Lung (tissue), 4 donors: ENCODE measurements around the gene ASIC2.

DNA sequence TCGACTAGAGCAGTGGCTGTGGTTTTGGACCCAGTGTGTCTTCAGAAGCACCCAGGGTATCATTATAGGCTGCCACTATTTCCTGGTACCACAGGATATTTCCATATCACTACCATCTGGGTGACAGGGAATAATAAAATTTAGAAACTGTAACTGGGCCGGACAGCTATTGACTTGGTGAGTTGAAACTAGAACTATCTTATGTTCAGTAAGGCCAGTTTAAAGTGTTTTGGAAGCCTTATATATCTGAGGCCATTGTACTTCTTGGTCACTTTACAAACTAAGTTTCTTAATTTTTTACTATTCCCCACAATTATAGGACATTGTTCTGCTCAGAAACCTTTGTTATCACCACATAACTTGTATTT, 33.9 kb downstream of the ZNF207 start:
- PRO-cap, result no peak
- RAMPAGE, long total RNA, result no peak
- RRBS, result no CpG with 5 or more reads among the region's 2 CpGs

GRCh38 chr17:32480719-32481485, 5.9 kb upstream of the CDK5R1 start:
- PRO-cap, result no peak
- RAMPAGE, long total RNA, result no peak
- RRBS, result no CpG with 5 or more reads among the region's 13 CpGs

DNA sequence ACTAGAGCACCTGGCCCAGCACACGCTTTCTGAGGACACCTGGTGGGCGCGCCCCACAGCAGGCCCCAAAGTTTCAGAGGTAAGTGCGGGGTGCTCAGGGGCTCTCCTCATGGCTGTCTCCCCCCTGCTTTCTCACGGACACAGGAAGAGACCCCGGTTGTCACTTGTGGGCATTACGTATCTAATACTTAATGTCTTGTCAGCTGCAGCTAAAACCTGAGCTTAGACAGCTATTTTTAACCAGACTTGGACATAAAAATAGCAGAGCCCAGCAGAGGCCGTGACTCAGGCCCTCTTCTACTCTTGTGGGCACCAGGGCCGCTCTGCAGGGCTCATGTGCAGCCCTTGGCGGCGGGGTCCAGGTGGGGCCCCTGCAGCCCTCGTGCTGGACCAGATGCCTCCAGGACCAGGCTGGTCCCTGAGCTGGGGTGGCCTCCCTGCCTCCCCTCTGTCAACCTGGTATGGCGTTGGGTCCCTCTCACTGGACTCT, 9.5 kb downstream of the CDK5R1 start:
- PRO-cap, result no peak
- RAMPAGE, long total RNA, result no peak
- RRBS, result no CpG with 5 or more reads among the region's 13 CpGs

- PRO-cap, result no peak
- RAMPAGE, long total RNA, result no peak
- RRBS, result no CpG with 5 or more reads among the region's 10 CpGs
Observed at GRCh38 chr17:32503252-32504373, 16.8 kb downstream of the CDK5R1 start.

DNA sequence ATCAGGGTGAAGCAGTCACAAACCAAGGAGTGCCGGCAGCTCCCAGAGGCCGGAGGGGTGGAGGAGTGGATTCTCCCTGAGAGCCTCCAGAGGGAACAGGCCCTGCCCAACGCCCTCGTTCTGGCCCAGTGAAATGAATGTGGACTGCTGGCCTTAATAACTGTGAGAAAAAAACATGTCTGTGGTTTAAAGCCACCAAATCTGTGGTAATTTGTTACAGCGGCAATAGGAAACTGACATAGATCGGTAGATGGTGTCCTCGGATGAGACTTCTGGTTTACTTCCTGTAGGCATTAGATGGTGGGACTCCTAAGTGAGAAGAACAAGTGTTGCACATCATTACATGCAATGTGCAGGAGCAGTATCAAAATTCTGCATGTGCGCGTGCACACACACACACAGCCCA, 42.0 kb downstream of the CDK5R1 start:
- PRO-cap, result no peak
- RAMPAGE, long total RNA, result no peak
- RRBS, result no CpG with 5 or more reads among the region's 9 CpGs

GRCh38 chr17:32541939-32542704, 55.3 kb downstream of the CDK5R1 start:
- PRO-cap, result no peak
- RAMPAGE, long total RNA, result no peak
- RRBS, result no CpG with 5 or more reads among the region's 11 CpGs

DNA sequence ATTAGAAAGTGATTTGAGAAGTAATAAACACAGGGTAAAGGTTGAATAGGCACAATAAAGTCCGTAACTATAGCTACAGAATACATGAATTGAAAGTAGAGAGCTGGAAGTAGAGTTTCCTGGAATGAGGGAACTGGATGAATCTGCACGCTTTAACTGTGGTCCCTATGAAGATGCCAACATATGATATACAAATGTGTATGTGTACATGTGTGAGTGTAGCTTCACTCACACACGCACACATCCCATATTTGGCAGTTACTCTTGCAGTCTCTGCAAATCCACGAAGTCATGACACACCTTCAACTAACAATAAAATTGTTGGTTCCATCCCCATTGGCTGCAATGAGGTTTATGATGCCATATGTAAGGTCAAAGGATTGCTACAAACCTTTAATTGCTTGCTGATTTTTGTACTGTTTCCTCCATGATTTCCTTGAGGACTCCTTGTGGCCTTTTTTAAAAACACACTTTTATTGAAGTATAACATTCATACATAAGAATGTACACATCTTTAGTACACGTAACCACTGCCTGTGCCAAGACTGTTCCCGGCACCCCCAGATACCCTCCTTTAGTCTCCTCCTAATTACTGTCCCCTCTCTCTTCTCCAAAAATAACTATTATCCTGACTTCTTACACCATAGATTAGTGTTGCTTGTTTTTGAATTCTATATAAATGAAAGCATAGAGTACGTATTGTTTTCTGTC, 22.0 kb downstream of the MYO1D start:
- PRO-cap, result no peak
- RAMPAGE, long total RNA, result no peak
- RRBS, result no CpG with 5 or more reads among the region's 7 CpGs

DNA sequence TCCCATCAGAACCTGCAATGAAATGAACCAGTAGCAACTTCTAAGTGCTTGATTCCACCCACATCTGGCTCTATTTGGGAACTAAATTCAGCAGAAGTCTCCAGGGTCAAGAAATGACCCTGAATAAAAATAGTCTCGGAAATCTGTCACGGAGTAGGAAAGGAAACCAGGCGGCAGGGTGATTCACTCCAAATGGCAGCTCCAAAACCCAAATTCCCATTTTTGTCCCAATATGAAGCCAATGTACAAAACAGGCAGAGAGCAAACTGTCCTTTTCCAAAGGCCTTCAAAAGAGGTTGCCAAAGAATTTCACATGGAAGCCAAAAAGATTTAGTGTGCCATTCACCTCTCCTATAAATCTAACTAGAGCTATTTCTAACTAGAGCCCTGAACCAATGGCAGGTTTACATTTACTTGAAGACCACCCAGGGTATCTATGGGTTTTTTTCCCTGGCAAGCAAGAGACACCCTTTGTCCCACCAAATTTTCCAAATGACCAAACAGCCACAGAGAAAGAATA, 6.9 kb downstream of the MYO1D start:
- PRO-cap, result no peak
- RAMPAGE, long total RNA, result no peak
- RRBS, result no CpG with 5 or more reads among the region's 3 CpGs

DNA sequence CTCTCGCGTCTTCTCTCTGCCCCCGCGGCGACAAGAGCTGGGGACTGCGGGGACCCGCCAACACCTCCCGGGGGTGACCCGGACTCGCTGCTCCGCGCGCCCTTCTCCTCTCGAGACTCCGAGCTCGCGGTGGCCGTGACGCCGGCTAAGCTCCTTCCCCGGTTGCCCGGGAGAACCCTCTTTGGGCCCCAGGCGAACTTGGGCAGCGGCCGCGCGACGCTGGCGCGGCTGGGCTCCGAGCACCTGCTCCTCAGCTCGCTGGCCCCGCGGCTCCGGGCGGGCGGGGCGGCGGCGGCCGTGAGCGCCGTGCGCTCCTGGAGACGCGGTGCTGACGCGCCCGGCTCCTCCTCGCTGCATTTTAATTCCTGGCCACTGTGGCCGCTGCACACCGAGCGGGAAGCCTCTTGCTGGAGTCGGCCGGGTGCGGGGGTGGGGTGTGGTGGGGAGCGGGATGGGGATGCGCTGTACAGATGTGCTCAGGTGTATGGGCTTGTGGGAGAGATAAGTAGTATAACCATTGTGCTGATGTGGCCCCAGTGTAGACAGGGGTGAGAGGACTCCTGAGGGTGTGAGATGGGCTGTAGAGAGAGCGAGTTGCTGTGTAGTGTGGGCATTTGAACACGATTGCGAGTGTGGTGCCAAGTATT, at the start of gene ASIC2:
Gene ASIC2, minus strand, starts transcription at position 274 of the 647 bp plus-strand sequence.
- PRO-cap, result no peak
- RAMPAGE, long total RNA, result no peak
- RRBS, result 3% methylated on average over 40 of the region's 61 CpGs

DNA sequence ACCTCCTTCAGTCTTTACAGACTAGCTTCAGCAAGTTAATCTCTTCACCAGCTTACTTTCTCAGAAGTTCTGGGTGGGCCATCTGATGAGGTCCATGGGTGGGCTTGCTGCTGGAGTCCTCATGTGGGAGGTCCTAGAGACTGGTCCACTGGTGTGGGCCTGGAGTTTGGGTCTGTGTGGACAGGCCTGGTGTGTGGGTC, 254.0 kb upstream of the CCL2 start:
- PRO-cap, result no peak
- RAMPAGE, long total RNA, result no peak

GRCh38 chr17:34169004-34169250, 86.2 kb upstream of the CCL2 start:
- PRO-cap, result no peak
- RAMPAGE, long total RNA, result no peak
- RRBS, result no CpG with 5 or more reads among the region's 3 CpGs

GRCh38 chr17:34253996-34254555, 1.0 kb upstream of the CCL2 start:
- PRO-cap, result no peak
- RAMPAGE, long total RNA, result no peak
- RRBS, result no CpG with 5 or more reads among the region's 4 CpGs

DNA sequence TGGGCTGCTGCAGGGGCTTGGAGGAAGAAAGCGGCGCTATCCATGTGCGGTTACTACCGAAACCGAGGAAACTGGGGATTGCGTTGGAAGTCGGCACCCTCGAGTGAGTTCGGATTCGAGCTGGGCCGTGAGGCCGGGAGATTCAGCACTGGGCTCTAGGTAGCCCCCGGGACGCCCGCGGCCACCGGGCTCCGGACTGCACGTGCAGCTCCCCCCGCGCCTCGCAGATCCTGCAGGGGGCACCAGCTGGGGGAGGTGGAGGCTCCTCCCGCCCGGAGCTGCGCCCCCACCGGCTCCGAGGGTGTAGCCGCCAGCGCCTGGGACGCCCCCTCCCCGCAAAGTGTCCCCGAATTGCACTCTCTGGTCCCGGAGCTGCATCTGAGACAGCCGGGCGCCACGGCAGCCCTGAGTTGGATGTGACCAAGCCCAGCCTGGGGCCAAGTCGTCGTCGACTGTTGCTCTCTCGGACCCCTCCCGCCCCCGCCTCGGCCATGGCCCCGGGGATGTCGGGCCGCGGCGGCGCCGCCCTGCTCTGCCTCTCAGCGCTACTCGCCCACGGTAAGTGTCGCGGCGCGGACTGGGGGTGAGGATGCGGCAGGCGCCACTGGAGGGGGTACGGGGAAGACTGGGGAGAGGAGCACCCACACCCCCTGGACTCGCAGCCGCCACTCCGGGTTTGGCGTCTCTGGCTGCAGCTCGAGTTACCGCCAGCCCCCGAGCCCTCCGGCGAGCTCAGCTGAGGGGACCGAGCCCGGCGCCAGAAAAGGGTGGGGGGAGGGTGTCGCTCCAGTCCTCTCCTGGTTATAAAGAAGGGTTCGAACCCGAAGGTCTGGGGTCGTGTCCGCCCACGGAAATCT, 1.4 kb downstream of the TMEM132E start:
- PRO-cap, result no peak
- RAMPAGE, long total RNA, result no peak
- RRBS, result 3% methylated on average over 41 of the region's 78 CpGs

DNA sequence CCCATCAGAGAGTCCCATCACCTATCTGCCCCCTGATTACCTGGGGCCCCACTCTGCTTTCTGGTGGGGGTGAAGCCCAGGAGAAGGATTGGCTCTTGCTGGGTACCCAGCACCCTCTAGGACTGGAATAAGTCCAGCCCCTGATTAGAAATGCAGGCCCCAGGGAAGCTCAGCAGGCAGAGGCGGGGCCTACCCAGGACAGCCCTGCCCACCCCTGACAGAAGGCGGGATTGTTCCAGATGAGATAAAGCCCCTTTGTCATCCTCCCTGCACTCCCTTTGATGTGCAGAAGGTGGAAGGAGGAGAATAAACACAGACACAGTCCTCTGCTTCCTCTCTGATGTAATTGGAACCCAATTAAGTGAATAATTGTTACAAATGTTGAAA, 19.0 kb downstream of the TMEM132E start:
- PRO-cap, result no peak
- RAMPAGE, long total RNA, result no peak
- RRBS, result no CpG with 5 or more reads among the region's 2 CpGs

DNA sequence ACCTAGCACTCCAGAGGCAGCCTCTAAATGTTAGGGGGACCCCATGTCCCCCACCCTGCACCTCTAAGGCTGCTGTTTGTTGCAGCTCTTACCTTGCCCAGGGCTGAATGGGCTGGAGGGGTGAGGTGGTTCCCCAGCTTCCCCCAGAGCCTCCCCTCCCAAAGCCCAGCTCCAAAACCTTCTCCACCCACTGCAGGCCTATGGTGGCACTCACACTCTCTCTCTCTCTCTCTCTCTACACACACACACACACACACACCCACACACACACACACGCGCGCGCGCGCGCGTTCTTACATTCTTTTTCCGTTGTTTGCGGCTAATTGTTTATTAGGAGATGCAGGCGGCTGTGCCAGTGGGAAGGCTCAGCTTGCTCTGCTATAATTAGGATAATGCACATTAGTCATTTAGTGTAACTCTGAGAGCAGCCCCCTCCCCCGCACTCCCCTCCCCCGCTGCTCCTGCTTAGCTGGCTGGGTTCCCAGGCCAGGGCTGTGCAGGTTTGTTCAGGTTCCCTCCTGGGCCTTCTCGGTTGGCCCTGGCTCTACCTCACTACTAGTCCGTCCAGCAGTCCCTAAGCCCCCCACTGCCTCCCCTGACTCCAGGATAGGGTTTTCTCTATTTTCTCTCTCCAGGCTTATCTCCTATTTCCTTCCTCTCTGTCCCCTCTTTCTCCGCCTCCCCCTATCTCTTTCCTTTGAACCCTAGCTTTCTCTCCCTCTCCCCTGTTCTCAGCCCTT, 33.7 kb downstream of the TMEM132E start:
- PRO-cap, result no peak
- RAMPAGE, long total RNA, result no peak
- RRBS, result no CpG with 5 or more reads among the region's 16 CpGs

DNA sequence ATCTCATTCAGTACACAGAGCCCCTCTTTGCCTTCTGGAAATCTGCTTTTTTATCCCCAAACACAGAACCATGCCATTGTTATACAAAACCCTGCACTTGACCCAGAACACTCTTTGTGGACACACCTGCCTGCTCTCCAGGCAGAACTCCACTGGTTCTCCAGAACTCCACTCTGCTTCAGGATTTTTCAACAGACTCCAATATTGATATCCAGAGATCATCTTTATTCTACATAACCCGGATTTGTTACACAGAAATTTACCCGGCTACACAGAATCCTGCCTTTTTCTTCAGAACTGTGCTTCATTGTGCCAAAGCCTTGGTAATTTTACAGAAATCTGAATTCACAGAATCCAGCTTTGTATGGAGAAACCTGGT, 152.6 kb downstream of the TMEM132E start:
- PRO-cap, result no peak
- RAMPAGE, long total RNA, result no peak
- RRBS, result no CpG with 5 or more reads among the region's 2 CpGs

- PRO-cap, result no peak
- RAMPAGE, long total RNA, result no peak
- RRBS, result no CpG with 5 or more reads among the region's 3 CpGs
Observed at GRCh38 chr17:35079970-35080548, 16.6 kb upstream of the RFFL start.

- PRO-cap, result no peak
- RAMPAGE, long total RNA, result no peak
- RRBS, result no CpG with 5 or more reads among the region's 14 CpGs
Observed at GRCh38 chr17:35130014-35131202, 9.0 kb downstream of the FNDC8 start.

DNA sequence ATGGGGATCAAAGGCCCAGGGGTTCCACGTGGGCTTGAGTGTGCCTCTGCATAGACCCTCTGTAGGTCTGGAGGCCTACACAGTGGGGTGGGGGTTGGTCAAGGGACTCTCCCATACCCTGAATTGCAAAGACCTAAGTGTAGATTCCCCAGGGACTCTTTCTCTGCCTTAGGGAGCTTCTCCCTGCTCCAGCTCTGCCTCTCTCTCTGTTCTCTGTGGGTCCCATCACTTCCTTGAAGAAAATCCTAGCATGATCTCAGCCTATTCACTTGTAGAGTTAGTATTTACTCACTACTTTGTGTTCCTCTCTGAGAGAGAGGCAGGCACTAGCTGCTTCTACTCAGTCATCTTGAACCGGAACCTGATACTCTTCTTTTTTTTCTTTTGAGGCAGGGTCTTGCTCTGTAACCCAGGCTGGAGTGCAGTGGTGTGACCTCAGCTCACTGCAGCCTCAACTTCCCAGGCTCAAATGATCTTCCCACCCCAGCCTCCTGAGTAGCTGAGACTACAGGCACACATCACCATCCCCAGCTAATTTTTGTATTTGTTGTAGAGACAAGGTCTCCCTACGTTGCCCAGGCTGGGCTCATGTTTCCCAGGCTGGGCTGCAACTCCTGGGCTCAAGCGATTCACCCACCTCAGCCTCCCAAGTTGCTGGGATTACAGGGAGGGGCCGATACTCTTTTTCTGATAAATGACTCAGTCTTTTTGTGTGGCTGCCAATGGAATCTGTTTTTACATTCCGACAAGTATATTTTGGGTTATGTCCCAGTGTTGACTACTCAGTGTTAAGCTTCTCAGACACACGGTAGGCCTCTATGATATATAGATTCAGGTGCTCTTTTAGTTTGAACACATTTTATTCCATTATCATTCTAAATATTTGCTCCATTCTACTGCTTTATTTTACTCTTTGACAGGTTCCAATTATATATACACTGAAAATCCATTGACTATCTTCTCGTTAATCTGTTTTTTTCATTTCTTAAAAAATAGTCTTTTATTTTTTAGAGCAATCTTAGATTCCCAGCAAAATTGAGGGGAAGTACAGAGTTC, 58.3 kb downstream of the SLFN11 start:
- PRO-cap, result no peak
- RAMPAGE, long total RNA, result no peak
- RRBS, result no CpG with 5 or more reads among the region's 8 CpGs

DNA sequence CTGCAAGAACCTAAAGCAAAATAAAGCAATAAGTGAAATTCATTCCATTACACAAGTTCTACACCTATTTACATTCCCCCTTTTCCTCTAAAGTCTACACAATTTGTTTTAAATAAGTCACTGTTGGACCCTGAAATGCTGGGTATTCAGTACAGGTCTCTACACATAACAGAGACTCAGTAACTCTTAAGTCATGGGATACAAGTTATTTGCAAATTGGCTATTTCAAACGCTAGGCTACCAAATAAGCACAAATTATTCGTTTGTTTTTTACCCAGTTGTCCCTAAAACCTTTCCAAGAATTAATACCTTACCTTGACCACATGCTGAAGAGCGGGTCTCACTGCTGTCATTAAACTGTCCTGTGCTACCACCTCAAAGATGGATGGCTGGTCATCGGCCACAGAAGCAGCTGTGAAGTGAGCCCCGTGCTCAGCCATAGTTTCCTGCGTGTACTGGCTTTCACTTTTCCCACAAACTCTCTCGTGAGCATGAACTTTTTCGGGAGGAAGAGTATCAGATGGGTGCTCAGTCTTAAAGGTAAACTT, 715 bp downstream of the PEX12 start:
- PRO-cap, result no peak
- RAMPAGE, long total RNA, result no peak
- RRBS, result no CpG with 5 or more reads among the region's 8 CpGs